Mesothelial cell of epicardium (in vitro differentiated cells): Measurements from ENCODE around the genes H3C13, APH1A and SETDB1.

DNA sequence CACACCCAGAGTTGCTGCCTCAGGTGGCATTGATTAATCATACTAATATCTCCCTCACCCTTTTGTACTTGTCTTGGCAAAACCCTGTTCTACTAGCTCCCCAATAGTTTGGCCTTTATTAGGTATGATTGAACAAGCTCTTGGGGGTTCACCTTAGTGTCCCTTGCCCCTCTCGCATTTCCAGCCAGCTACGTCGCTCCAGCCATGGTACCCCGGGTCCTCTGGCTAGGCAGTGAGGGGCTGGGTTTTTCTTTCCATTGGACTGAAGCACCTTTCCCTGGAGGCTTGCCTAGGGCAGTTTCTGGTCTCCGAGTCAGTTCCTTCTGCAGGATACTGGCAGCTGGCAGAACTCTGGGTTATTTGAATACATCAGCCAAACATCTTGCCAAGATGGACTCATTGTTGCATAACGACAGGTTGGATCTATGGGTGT is 8.1 kb downstream of the NOTCH2NLC start:
- PRO-cap: no peak

DNA sequence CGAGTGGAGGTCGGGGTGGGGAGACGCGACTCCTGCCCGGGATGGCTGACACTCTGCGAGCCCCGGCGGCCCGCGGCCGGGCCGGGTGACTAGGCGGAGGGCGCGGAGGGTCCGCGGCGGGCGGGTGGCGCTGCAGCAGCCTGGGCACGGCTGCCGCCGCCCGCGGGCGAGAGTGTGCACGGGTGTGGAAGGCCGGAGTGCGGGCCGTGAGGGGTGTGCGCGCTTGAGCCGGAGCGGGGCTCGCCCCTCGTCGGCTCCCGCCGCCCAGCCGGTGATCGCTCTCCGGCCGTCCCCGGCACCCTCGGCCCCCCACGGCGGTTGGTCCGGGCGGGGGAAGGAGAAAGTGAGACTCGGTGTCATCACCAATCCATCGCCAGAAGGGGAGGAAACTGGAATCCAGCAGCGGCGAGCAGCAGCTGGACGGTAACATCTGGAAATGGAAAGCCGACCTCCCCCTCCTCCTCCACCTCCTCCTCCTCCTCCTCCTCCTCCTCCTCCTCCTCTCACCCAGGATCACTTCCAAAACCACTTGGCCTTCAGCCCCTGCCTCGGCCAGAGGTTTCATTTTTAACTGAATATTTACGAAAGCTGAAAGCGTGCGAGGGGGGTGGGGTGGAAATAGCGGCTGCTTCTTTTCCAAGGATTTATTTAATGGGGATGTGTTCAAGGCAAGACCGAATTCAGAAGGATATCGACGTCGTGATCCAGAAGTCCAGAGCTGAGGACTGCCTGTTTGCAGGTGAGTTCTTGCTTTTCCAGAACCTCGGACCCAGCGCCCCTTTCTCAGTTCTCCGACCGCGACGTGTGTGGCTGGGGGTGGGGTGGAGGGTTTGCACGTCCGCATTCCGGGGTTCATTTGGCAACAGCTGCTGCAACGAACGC is 23.4 kb downstream of the PPIAL4C start:
- PRO-cap: unidirectional peak, minus-strand start at position 808 of the sequence

GRCh38 chr1:149608399-149608557 is 24.6 kb downstream of the PPIAL4C start:
- PRO-cap: no peak

- PRO-cap: no peak
Measured at GRCh38 chr1:149631497-149631813, 47.8 kb downstream of the PPIAL4C start.

GRCh38 chr1:149792953-149793462 is 10.5 kb downstream of the FCGR1A start:
- PRO-cap: no peak

DNA sequence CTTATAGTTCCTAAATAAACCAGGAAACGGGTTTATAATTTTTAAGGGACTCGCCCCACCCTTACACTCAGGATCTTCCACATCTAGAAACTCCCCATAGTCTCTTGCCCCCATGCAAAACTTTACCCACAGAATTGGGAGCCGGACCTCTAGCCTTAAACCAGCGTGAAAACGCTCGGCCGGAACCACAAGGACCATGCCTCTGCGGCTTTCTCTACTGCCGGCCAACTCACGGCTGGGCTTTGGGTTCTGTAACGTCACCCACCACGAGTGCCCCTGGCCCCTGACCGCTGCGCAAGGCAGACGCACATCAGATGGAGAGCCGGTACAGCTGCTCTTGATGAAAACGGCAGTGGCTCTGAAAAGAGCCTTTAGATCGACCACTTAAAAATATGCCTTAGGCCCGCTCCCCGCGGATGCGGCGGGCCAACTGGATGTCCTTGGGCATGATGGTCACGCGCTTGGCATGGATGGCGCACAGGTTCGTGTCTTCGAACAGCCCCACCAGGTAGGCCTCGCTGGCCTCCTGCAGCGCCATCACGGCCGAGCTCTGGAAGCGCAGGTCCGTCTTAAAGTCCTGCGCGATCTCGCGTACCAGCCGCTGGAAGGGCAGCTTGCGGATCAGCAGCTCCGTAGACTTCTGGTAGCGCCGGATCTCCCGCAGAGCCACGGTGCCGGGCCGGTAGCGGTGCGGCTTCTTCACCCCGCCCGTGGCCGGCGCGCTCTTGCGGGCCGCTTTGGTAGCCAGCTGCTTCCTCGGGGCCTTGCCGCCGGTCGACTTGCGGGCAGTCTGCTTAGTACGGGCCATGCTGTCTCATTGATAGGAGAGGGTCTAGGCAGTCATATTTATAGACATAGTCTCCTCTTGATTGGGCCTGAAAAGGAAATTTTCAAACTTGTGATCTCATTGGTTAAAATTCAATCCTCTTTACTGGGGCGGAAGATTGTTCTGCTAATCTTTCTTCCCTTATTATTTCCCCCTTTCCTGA is at the start of gene H3C13:
Gene H3C13, minus strand, starts transcription at position 820 of the 989 bp plus-strand sequence.
- PRO-cap: no peak

GRCh38 chr1:149847051-149847583 is 3.7 kb upstream of the H2AC19 start:
- PRO-cap: no peak

DNA sequence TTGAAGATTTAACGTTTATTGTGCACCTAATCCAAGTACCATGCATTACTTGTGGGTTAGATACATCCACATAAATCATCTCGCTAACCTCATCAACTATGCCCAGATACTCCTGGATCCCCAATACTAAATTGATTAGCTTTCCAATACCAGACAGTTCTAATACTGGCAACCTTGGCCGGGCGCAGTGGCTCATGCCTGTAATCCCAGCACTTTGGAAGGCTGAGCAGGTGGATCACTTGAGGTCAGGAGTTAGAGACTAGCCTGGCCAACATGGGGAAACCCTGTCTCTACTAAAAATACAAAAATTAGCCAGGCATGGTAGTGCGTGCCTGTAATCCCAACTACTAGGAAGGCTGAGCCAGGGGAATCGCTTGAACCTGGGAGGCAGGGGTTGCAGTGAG is 15.4 kb downstream of the OTUD7B start:
- PRO-cap: no peak

- PRO-cap: no peak
Measured at GRCh38 chr1:150138082-150138694, 11.5 kb upstream of the PLEKHO1 start.

DNA sequence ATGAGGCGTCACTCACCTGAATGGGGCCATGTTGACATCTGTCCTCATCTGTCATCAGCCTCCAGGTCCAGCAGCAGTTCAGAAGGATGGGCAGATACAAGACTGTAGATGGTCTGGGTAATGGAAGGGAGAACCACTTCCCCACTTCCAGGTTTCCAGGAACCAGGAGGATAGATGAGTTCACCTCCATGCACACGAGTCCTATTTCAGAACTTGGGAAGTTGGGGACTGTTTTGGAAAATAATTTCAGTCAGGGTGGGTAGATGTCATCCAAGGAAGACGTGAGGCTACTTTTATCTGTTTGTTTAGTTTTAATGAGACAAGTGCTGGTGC is 4.7 kb downstream of the PLEKHO1 start:
- PRO-cap: no peak

- PRO-cap: bidirectional peak, plus-strand start at chr1:150269151, minus-strand start at chr1:150268950
Measured at GRCh38 chr1:150268189-150269038, at the start of gene APH1A. APH1A (minus strand) TSS chr1:150269016.

GRCh38 chr1:150281249-150281564 is 1.1 kb upstream of the CIART start:
- PRO-cap: no peak

GRCh38 chr1:150383892-150384522 is 20.1 kb downstream of the RPRD2 start:
- PRO-cap: no peak

DNA sequence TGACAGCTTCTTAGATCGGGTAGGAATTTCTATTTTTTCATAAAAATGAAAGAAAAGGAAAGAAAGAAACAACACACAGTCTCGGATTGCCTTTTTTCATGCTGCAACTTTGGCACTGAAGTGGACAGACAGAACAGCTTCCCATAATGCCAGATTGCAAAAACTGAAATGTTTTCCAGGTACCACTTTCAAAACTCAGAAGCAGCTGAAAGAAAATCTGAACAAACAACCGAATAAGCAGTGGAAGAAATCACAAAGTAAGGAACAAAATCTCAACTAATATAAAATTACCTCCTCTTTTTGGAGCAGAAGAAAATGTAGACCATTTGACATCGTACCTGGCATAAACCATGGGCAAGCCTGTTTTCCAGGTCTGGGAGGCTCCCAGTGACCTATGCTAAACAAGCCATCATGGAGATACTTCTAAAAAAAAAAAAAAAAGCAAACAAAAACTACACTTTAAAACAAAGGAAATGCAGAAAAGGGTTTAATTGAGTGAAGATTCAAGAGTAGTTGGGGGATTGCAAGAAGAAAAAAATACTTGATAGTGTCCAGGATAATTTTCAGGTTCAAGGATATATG is 45.4 kb upstream of the TARS2 start:
- PRO-cap: no peak

DNA sequence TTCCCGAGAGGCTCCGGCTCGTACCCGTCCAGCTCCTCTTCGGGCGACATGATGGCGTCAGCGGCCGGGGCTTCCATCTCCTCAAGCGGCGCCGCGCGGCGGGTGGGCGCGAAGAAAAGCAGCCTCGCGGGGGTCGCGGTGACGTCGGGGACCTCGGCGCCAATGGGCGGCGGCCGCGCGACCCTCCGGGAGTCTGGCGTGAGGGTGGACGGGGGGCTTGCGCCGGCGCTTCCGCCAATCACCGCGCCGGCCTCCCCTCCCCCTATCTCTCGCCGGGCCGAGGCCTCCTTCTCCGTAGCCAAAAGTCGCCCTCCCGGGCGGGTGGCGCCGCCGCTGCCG is 317 bp downstream of the MCL1 start:
- PRO-cap: no peak

GRCh38 chr1:150595911-150596768 is 16.7 kb upstream of the MCL1 start:
- PRO-cap: no peak

GRCh38 chr1:150809660-150810067 is 1.6 kb upstream of the CTSK start:
- PRO-cap: no peak

- PRO-cap: no peak
Measured at GRCh38 chr1:150881386-150882204, 5.2 kb upstream of the ARNT start.

GRCh38 chr1:150925029-150925542 is 1.1 kb upstream of the SETDB1 start:
- PRO-cap: no peak

GRCh38 chr1:150926057-150926853 is at the start of gene SETDB1:
SETDB1 (plus strand) TSS chr1:150926363.
- PRO-cap: bidirectional peak, plus-strand start at chr1:150926263, minus-strand start at chr1:150926178